M059J (cell line): ENCODE measurements around a stretch of chr20.

DNA sequence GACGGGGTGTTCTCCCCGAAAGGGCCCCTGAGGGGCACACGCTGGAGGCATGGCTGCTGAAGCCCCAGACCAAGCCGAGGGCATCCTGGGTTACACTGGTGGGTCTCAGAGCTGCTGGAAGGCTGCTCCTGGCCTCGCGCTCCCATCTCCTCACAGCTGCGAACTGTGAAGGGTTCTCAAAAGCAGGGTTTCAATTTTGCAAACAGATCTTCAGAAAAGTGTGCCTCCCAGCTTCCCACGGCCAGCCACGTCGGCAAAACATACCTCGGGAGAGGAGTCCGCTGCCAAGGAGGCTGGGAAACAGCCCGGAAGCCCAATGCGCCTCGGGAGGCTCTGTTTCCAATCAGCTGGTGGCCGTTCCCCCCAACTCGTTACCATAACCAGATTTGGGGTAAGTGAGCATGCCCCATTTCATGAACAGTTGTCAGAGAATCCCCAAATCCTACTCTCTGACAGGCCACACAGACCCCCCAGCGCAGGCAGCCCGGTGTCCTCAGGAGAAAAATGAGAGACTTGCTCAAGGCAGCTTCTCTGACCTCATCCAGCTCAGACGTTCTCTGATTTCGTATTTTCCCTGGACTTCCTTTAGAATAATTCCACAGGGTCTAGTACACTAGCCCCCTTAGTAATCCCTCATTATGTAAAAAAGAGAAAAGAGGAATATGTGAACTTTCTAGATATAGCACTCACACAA, 98.4 kb downstream of the SNX5 start:
- RAMPAGE, long total RNA = no peak

GRCh38 chr20:18058788-18059615, 1.3 kb upstream of the OVOL2 start:
- RAMPAGE, long total RNA = no peak

GRCh38 chr20:18138825-18139389, 1.2 kb downstream of the KAT14 start:
- RAMPAGE, long total RNA = no peak

DNA sequence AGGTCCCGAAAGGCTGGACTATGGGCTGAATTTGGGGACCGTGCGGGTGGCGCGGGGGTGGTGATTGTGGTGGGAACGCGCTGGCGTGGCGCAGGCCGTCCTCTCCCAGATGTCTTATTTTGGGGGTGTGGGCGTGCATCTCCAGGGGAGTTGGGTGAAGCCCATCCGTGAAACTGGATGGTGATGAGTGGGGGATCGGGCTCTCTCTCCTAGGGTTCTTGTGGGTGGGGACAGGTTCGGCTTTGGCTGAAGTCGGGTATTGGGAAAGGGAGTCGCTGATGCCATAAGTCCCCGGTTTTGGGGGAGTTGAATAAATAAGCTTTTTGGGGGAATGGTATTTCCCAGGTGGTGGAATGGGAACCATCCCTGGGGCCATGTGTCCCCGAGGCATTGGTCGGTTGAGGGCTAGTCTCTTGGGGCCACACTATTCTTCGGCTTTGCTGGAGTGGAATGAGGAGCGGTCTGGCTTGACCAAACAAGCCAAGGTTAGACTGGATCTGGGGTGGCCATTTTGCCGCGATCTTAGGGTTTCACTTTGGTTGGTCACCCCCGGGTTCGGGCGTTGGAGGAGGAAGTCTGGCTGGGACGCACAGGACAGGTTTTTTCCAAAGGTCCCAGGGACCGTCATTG, 452 bp downstream of the ZNF133 start:
- RAMPAGE, long total RNA = no peak

GRCh38 chr20:18504394-18504885, 3.3 kb upstream of the SEC23B start:
- RAMPAGE, long total RNA = no peak

DNA sequence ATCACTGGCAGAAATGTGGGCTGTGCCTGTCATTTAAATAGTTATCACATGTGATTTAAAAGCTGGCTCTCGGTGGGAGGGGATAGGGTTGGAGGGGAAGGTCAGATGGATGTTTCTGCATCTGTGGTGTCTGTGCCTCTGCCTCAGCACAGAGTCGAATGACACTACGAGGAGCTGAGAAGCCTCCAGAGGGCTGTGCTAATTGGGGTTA, 73.7 kb upstream of the SCP2D1 start:
- RAMPAGE, long total RNA = no peak

DNA sequence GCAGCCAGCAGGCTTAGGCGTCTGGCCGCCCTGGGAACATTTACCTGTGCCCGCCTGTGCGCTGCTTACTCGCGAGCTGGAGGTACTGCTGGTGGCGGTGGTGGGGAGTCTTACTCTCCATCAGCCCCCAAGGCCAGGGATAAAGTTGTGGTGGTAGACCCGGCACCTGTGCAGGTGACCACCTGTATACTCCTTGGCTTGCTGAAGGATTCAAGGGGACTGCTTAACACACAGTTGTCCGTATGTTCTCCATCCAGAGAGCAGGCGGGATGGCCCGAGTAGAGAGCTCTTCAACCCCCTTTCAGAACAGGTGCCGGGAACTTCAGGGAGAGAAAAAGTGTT, 714 bp downstream of the SLC24A3 start:
- RAMPAGE, long total RNA = no peak

DNA sequence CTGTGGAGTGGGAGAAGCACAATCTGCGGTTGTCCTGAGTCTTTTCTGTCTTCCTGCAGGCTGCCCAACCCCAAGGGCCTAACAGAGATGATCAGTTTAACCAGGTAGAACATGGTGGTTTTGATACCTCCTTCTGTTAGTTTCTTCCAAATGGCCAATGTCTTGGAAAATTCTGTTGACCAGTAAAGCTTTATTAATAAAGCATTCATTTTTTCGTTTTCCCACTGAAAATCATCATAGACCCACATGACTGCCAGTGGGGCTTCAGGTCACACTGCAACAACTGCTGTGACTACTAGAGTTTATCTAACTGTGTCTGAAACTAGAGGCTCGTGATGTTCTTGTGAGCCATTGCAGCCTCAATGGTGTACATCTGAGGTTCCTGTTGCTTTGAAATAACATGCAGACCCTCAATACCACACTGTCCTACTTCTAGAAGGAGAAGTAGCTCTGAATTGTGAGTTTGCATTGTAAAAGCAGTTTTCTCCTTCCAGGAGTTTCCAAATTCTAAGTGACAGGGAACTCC, 27.5 kb downstream of the SLC24A3 start:
- RAMPAGE, long total RNA = no peak

DNA sequence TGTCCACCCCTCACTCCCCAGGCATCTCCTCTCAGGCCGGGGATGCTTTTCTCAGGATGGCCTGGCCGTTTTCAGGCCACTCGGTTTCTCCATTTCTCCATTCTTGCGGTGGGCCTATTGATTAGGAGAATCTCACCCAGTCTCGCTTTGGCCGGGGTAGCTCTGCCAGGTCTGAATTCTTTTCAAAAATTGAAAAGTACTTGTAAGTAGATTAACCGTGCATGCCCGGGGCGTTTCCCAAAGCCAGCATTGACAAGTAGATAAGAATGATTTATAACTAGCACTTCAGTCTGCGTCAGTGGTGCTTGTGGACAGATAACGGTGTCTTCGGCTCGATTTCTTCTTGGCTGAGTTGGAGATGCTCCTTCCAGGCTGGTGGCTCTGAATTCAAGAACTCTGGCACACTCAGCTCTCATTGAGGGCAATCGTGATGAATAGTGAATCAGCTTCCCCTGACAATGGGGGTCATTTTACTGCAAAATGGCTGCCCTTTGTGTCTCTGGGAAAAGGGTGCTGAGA, 29.0 kb downstream of the SLC24A3 start:
- RAMPAGE, long total RNA = no peak

GRCh38 chr20:19735357-19736067, 22.5 kb upstream of the RIN2 start:
- RAMPAGE, long total RNA = no peak

GRCh38 chr20:19756641-19756886, 1.5 kb upstream of the RIN2 start:
- RAMPAGE, long total RNA = no peak

- RAMPAGE, long total RNA = no peak
Observed at GRCh38 chr20:19928098-19929003, 88.8 kb upstream of the NAA20 start.

DNA sequence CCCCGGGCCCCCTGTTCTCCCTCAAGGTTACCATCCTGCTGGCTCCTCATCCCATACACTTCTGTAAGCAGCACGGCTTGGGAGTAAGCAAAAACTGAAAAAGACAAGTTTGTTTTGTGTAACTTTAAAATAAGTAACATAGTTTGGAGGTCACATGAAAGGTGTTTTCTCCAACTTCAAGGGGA, 40.9 kb upstream of the NAA20 start:
- RAMPAGE, long total RNA = no peak

DNA sequence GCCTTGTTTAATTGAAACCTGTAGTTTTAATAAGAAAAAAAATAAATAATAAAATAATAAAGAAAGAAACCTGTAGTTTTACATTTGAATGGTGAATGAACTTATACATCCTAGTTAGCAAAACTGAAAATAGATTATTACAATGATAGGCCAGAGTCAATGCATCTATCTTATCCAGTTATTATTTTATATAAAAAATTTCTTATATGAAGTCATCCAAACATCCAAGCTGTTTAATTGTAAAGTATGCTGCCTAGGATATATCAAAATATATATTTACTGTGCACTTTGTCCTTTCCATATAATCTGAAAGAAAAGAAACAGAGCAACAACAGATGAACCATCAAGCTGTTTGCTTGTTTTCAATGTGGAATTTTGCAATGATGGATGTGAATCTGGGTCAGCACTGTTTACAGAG, 6.8 kb upstream of the NAA20 start:
- RAMPAGE, long total RNA = no peak

GRCh38 chr20:20021003-20021364, 3.8 kb downstream of the NAA20 start:
- RAMPAGE, long total RNA = no peak

- RAMPAGE, long total RNA = no peak
Observed at GRCh38 chr20:20036847-20037691, 15.2 kb downstream of the CRNKL1 start.

GRCh38 chr20:20073634-20074649, 21.6 kb downstream of the CFAP61 start:
- RAMPAGE, long total RNA = no peak

DNA sequence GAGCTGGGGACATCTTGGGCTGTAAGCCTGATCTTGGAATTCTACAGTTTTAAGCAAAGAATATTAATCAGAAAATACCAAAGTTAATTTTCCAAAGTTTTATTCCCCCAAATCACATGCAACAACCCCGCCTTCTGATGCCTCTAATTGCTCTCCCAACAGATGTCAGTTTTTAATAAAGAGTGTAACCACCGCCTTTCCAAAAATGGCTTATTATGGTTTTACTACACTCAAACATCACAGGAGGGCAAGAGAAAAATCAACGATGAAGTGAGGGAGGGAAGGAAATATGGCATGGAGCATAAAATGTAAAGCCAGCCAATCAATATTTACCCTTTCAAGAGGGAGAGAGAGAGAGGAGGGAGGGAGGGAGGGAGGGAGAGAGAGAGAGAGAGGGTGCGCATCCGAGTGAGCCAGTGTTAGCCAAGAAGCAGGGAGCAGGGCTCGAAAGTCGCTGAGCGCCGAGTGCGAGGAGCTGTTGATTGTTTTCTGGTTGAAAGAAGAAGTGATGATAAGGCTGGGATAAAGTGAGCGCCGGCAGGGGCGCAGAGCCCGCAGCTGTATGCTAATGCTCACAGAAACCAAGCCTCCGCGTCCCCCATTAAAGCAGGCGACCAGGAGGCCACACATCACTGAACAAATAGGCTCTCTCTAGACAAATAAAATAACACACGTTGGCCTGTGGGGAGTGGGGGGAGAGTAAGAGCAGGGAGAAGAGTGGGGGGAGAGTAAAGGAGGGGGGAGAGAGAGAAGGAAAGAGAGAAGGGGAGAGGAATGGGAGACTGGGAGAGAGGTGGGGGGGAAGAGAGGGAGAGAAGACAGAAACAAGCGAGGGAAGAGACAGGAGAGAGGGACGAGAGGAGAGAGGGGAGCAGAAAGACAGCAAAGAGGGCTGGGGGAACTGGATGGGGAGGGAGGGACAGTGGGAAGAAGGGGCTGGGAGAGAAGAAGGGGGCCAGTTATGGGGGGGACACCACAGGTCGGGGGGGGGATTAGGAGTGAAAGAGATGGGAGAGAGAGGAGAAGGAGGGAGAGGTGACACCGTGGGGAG, 5.1 kb upstream of the INSM1 start:
- RAMPAGE, long total RNA = no peak

- RAMPAGE, long total RNA = no peak
Observed at GRCh38 chr20:20366478-20367153, 1.3 kb upstream of the INSM1 start.

GRCh38 chr20:20490734-20491313, 122.9 kb downstream of the INSM1 start:
- RAMPAGE, long total RNA = no peak